Epidermal melanocyte (primary cell): ENCODE results near the genes LSM6 and REELD1.

- RRBS = no CpG with 5 or more reads among the region's 3 CpGs
Measured at GRCh38 chr4:143163091-143163532, 21.6 kb upstream of the USP38 start.

- RRBS = 4% methylated on average over 10 of the region's 47 CpGs
Measured at GRCh38 chr4:143185290-143186161, 809 bp downstream of the USP38 start.

DNA sequence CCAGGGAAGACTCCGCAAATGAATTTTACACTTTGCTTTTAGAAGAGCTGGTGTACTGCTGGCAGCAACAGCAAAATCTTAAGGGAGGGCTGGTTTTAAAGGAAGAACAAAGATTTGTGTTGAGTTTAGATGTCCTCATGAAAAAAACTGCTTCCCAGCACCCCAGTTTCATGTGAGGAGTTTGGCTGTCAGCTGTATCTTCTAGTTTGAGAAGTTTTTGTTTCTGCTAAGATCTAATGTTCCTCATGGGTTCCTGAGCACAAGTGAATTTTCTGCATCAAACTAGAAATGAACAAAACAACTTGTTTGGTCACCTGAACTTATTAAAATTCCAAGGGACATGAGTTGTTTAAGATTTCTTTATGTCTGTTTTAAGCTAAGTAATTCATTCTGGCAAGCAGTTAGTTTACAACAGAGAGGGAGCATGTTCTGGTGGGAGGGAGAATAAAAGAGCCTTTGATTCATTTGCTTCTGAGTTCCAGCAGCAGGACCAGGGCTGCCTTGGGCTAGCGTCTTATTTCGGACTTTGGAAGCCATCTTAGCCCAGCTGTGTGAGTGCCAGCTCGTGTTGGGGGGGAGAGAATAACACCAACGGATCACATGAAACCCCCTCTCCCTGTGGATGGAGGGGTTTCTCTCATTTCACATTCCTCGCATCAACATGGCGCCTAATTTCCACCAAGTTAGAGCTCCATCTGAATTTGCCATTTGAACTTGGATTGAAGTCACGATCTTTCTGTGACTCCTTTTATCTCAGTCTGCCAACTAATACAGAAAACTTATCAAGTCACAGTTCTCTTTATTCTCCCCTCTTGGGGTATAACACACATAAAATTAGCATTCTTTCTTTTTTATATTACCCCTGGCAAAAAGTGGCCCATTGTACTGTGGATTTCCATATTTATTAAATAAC is 7.3 kb downstream of the GAB1 start:
- RRBS = no CpG with 5 or more reads among the region's 8 CpGs

DNA sequence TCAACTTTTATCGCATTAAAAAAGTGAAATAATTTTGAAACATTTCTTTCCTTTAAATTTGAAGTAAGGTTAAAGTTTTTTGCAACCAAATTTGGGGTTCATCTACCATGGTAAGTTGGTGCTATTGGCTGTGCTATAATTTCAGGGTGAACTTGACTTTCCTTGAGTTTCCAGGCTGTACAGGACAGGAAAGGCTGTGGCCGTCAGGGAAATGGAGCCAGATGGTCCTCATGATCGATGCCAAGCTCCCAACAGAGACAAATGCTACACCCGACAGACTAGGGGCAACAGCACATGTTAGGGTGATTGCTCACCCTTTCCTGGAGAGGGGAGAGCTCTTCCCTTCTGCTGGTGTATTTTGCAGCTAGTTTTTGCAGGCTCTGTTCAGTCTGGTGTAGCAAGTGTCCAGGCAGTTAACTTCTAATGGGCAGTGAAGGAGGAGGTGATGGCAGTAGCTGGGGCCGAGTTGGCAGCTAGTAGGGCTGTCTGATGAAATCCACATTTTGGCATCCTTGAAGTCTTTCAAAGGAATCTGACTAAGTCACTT is 47.7 kb downstream of the GAB1 start:
- RRBS = no CpG with 5 or more reads among the region's 5 CpGs

DNA sequence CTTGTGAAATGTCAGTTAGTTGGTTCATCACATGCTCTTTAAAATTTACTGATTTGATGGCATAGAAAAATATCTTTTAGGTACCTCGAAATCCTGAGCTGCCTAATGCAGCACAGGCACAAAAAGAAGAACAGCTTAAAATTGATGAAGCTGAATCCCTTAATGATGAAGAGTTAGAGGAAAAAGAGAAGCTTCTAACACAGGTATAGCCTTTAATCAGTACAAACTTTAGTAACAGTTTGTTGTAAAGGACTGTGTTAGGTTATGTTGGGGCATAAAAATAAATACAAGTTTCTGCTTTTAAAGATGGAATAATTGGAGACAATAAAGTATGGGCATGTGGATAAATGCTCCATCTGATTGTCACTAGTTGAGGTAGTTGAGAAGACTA is 32.3 kb downstream of the SMARCA5 start:
- RRBS = no CpG with 5 or more reads among the region's 1 CpG

- RRBS = no CpG with 5 or more reads among the region's 3 CpGs
Measured at GRCh38 chr4:143554746-143555217, 41.3 kb downstream of the SMARCA5 start.

- RRBS = no CpG with 5 or more reads among the region's 35 CpGs
Measured at GRCh38 chr4:144644791-144645531, 995 bp upstream of the HHIP start.

GRCh38 chr4:144699471-144699996 is 53.6 kb downstream of the HHIP start:
- RRBS = no CpG with 5 or more reads among the region's 2 CpGs

GRCh38 chr4:144782914-144783236 is 136.9 kb downstream of the HHIP start:
- RRBS = no CpG with 5 or more reads among the region's 1 CpG

DNA sequence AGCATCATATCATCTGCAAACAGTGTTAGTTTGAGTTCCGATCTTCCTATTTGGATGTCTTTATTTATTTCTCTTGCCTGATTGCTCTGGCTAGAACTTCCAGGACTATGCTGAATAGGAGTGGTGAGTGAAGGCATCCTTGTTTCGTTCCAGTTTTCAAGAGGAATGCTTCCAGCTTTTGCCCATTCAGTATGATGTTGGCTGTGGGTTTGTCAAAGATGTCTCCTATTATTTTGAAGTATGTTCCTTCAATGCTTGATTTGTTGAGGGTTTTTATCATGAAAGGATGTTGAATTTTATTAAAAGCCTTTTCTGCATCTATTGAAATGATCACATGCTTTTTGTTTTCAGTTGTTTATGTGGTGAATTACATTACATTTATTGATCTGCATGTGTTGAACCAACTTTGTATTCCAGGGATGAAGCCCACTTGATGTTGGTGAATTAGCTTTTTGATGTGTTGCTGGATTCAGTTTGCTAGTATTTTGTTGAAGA is 93.7 kb downstream of the ANAPC10 start:
- RRBS = no CpG with 5 or more reads among the region's 2 CpGs

DNA sequence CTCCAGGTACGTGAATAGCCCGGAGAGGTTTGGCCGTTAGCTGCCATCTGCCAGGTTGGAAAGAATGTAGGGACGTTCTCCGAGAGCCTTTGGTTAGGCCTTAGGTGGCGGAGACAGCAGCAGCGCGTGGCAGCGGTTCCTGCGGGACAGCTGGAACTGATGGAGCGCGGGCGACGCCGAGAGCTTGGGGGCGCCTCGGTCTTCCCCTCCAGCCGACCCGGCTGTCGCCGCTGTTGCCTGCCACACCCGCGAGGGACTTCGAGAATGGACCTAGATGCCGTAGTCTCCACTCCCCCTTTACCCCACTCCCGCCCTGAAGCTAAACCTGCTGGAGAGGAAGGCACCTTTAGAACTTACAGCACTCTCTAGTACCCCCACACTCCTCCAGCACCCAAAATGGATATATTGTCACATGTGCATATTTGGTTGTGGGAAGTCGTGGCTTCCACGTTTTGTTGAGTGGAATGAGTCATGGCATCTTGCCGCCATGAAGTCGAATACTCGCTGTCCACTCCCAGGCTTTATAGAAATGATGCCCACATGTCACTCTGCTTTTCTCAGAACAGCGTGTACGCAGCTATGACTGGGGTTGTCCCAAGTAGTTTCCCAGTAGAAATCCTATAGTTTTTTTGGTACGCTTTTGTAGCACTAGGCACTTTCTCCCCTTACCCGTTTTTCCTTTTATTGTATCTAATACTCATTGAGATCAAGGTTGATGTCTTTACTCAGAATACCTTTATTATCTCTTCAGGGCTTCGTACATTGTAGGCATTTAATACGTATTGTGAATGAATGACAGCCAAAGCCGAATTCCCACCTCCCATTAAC is 517 bp downstream of the ABCE1 start:
- RRBS = 0% methylated on average over 2 of the region's 38 CpGs

DNA sequence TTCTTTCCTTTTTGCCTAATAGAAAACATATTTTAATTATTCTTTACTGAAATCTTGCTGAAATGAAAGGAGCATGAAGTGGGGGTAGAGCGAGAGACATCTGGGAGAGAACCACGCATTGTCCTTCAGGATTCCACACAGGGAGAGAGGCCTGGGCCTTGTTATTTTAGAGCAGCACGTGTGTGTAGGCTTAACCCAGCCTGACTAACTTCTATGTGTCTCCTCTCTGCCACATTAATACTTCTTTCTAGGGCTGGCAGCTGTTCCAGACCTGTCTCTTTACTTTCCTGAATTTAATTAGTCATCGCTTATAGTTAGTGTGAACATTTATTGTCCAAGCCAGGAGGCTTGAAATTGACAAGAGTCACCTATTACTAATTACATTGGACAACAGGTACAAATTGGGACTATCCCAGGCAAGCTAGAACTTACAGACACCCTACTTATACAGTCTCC is 51.3 kb downstream of the SMAD1 start:
- RRBS = no CpG with 5 or more reads among the region's 4 CpGs

DNA sequence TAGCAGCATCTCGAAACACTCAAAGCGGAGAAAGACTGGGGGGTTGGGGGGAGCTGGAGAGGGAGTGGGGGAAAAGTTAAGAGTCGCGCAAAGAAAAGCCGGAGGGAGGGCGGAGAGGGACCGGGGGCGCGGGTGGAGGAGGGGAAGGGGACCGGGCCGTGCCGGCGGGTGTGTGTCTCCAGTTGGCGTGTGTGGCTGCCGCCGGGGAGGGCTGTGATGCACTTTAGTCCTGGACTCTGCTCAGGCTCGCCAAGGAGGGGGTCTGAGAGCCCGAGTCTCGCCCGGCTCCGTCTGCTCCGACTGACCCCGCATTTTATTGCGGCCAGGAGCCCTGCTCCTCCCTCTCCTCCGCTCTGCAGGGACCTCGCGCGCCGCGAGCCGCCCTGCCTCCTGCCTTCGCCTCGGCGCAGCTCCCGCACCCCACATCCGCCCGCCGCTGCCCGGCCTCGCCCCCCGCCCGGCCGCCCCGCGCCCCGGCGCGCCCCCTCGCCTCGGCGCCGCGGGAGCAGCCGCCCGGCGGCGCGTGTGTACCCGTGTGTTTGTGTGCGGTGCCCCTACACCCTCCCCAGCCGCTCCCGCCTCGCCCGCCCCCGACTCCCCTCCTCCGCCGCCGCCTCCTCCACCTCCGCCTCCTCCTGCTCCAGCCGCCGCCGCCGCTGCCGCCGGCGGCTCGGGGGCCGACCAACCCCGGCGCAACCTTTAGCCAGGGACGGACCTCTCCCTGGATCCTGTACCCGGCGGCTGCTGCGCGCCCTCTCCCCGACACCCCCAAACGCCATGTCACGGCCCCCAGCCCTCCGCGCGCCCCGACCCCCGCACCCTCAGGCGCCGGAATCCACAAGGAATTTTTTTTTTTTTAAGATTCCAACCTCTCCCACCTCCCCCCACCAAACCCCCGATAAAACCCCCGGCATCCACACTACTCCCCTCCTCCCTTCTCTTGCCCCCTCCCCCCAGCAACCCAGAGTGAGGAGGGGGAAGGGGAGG is 1.2 kb downstream of the ZNF827 start:
- RRBS = 4% methylated on average over 33 of the region's 97 CpGs

GRCh38 chr4:146175393-146176492 is at the start of gene LSM6:
LSM6 (plus strand) TSS chr4:146175718.
- RRBS = 2% methylated on average over 36 of the region's 79 CpGs

GRCh38 chr4:146214302-146214645 is at the start of gene REELD1:
REELD1 (plus strand) TSS chr4:146214538.
- RRBS = no CpG with 5 or more reads among the region's 4 CpGs

DNA sequence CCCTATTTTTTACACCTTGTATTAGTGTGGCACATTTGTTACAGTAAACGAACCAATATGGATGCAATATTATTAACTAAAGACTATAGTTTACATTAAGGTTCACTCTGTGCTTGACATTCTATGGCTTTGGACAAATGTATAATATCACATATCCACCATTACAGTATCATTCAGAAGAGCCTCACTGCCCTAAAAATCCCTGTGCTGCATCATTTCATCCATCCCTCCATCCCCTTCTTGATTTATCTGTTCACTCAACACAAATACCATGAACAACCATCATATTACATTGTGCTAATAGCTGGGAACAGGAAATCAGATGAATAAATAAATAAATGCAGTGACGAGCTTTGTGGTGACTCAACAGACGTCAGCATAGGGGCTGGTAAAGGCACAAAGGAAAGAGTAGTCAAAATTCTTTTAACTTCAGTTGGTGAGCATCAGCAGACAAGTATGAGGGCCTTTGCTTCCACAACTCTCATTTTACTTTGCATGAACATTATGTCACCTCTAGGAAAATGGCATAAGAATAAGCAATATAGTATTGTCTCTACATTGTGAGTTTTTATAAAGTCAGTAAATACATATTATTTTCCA is 65.4 kb downstream of the EDNRA start:
- RRBS = no CpG with 5 or more reads among the region's 3 CpGs

DNA sequence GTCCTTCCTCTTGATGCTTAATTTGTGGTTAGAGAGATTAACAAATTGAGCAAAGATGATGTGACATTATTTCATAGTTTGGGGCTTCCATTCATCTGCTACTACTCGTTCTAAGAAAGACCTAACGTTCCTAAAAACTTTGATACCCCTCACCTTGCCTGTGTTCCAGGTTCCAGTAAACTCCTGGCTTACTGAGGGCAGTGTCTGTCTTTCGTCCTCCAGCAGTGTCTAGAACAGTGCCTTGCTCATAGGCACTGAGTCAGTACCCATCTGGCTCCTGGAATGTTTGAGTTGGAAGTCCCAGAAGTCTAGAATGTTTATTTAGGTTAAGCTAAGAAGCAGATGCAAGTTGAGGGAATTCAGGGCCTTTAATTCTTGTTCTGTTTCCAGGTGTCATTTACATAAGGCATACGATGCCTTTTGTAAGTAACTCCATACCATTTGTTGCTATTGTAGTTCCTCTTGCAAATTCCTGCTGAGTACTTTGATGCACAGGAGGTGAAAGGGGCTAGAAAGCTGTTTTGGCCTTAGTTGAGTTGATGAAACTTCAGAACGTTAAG is 22.1 kb downstream of the ARHGAP10 start:
- RRBS = no CpG with 5 or more reads among the region's 5 CpGs

GRCh38 chr4:147776893-147777093 is 44.9 kb downstream of the ARHGAP10 start:
- RRBS = no CpG with 5 or more reads among the region's 4 CpGs

DNA sequence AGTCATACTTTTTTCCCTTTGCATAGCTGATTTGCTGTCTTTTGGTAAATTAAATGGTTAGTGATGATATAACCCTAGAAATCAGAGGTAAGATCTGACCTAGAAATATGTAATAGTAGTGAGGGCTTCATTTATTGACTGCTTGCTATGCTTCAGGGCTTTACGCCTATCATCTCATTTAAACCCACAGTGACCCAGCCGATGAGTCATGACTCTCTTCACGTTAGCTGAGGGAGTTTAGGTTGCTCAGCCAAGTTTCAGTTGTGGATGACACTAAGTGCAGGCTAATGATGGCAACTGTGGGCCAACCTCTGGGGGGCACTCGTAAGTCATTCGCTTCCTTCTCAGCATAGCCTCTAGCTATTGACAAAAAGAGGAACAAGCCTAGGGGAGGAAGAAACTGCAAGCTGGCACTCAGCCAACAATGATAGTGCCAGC is 324.9 kb downstream of the ARHGAP10 start:
- RRBS = no CpG with 5 or more reads among the region's 5 CpGs

DNA sequence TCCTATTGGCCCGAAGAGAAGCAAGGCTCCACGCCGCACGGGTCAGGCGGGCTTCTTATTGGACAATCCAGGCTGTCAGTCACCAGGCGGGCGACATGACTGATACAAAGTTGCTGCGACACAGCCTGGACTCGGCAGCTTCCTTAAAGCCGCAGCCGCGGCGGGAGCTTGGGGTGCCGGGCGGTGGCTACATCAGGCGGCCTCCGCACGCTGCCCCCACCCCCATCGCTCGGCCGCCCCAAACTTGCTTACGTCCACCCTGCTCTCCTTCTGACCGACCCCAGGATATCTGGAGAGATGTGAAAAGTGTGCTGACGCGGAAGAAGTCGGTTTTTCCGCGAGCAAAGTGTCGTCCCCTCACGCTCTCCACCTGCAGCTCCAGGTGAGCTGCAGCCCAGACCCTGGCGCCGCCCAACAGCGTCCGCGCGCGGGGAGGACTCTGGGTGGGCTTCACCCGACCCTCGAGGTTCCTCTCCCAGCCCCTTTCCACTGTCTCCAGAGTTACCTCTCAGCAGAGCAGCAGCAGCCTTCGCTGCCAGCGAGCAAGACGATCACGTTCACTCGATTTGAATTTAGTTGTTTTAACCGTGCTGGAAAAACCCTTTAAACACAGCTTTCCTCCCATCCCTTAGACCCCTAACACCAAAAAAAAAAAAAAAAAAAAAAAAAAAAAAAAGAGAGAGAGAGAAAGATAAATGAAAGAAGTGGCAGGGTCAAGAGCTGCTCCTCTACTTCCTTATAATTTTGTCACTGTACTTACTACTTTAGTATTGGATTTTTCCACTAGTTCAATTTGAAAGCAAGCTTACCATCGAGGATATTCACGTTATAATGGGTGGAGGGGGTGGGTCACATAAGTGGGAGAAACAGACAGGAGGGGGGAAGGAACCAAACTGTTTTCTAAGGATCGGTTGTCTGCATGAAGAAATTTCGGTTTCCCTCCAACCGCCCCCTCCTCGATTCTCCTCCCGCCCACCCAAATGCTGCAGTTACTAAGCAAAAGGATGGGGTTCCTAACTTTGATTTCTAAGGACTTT is 683 bp upstream of the NR3C2 start:
- RRBS = no CpG with 5 or more reads among the region's 52 CpGs